Measurements from ENCODE around the genes ADCY7 and CYLD.

DNA sequence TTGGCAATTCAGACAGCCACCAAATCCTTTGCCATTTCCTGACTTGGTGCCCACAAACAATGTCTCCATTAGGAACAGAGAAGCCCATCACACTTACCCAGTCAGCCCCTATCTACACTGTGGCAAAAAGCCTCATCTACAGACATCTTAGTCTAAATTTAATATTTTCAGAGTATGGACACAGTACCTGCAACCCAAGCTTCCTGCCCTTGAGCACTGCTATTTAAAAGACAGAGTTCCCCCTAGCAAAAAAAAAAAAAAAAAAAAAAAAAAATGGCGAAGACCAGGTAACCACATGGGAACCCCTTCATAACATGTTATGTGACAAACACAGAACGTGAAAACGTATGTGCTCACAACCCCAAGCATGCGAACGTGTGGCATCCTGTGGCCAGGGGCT lies 129.3 kb downstream of the ZNF423 start:
- PRO-cap, 2 experiments = no peak in any of the 2 experiments

DNA sequence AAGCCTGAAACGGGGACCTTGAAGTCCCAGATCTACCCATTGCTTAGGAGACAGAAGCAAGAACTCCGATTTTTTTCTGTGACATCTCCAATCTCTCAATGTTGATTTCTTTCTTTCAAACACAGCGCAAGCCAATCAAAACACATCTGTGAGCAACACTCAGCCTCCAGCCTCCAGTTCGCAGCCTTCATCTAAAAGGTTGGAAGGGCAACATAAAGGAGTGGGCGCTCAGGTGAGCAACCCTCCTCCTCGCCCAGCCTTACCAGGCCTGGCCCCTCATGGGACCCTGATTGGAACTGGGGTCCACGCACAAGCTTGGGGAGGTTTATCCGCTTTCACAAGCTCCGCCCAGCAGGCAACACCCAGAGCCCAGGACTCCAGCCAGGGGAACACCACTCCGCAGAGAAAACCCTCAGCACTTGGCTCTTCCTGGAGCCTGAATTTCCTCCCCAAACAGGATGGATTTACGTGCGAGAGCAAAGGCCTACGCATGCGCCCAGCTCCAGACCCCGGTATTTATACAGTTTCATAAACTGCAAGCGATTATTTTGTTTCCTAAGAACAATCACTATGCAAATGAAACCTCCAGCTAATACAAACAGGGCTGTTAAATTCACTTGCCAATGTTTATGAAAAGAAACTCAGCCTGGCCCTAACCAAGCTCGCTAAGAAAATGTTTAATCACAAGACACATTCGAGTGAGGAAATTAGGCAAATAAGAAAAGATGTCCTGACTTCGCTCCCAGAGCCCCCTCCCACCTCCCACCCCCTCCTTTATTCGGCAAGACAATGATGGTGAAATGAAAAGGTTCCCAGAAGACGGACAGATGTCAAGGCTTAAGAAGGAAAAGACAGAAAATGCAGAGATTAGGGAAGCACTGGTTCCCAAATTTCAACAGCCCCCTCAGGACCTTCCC lies 22.8 kb downstream of the ZNF423 start:
- PRO-cap, 2 experiments = no peak in any of the 2 experiments

- PRO-cap, 2 experiments = no peak in any of the 2 experiments
Observed at GRCh38 chr16:49834189-49835176, 21.4 kb downstream of the ZNF423 start.

- PRO-cap, 2 experiments = peak in 2 of 2 experiments; most common minus-strand start chr16:49855537 (in 1)
Observed at GRCh38 chr16:49854979-49855990, 627 bp downstream of the ZNF423 start.

- PRO-cap, 2 experiments = no peak in any of the 2 experiments
Observed at GRCh38 chr16:49875741-49877027, 20.3 kb upstream of the ZNF423 start.

DNA sequence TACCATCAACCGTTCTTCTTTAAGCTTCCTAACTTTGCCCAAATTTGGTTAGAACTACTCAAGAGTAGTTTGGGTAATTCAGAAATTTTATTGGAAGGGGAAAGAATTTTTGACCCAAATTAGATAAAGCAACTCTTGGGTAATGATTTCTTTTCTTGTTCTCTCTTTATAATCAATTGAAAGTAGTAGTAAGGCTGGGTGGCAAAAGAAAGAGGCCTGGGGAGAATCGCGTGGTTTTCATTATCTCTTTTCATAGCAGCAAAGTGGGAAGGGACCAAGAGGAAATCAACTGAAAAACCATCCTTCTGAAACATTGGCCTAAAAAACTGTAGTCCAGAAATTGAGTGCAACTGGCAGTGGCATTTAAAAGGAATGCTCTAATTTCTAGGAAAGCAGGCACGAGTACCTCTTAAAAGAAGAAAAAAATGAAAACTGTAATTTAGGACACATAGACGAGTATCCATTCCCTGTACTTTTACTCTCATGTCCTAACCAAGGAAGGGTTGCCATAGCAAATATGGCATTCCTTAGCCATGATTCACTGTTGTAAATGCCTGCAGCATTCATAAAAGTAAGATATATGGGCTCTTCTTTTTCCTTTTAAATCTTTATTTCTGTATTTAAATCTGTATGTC lies 49.6 kb downstream of the TENT4B start:
- PRO-cap, 2 experiments = no peak in any of the 2 experiments

DNA sequence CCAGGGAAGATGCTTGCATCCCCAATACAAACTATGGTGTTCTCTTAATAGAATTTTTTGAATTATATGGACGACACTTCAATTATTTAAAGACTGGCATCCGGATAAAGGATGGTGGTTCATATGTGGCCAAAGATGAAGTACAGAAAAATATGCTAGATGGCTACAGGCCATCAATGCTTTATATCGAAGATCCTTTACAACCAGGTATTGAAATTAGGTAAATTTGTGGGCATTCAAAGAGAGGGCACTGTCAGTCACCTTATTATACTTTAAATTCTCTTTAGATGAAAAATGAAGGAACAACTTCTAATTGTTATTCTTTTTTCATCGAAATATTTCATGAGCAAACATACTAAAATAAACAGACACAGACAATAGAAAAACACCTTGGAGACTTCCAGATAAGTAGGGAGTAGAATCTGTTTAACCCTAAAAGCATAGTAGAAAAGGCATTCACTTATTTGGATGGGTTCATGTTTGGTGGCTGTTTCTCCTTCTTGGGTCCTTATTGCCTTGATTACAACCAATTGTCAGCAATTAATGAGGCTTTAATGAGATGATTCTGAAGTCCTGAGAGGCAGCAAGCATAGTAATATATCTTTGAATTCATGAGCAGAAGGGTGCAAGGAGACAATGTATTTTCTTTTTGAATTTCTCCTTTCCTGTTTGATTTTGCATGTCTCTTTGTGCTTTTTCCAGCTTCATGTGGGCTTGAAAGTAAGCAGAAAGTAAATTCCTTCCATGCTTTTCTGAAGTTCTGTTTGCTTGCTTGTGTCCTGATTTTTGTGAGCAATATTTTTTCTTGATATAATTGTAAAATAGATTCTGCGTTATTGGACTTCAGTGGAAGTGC lies 42.9 kb upstream of the ADCY7 start:
- PRO-cap, 2 experiments = no peak in any of the 2 experiments

GRCh38 chr16:50266250-50266756 lies at the start of gene ADCY7:
TSS of gene ADCY7 (plus strand) at chr16:50266551.
- PRO-cap, 2 experiments = peak in 2 of 2 experiments; most common plus-strand start chr16:50266557 (in 2); most common minus-strand start chr16:50266424 (in 2)

DNA sequence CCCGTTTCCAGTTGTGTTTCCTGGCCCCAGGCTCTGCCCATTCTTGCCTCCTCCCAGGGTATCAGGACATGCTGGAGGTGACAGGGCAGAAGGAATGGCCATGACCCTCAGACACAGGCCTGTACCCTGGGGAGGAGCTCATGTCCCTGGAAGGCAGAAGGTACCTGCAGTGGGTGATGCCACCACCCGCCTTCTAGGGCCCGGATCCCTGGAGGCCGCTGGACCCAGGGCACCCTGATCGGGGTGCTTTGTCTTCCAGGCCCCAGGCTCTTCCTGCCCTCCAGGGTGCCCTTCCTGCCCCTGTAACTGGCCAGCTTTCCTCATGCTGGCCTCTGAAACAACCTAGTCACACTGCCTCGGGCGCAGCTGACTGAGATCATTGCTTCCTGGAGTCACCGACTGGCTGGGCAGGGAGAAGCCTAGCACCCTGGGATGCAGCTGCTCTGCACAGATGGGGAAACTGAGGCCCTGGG lies 5.7 kb downstream of the ADCY7 start:
- PRO-cap, 2 experiments = no peak in any of the 2 experiments

GRCh38 chr16:50300623-50301143 lies 34.3 kb downstream of the ADCY7 start:
- PRO-cap, 2 experiments = no peak in any of the 2 experiments

DNA sequence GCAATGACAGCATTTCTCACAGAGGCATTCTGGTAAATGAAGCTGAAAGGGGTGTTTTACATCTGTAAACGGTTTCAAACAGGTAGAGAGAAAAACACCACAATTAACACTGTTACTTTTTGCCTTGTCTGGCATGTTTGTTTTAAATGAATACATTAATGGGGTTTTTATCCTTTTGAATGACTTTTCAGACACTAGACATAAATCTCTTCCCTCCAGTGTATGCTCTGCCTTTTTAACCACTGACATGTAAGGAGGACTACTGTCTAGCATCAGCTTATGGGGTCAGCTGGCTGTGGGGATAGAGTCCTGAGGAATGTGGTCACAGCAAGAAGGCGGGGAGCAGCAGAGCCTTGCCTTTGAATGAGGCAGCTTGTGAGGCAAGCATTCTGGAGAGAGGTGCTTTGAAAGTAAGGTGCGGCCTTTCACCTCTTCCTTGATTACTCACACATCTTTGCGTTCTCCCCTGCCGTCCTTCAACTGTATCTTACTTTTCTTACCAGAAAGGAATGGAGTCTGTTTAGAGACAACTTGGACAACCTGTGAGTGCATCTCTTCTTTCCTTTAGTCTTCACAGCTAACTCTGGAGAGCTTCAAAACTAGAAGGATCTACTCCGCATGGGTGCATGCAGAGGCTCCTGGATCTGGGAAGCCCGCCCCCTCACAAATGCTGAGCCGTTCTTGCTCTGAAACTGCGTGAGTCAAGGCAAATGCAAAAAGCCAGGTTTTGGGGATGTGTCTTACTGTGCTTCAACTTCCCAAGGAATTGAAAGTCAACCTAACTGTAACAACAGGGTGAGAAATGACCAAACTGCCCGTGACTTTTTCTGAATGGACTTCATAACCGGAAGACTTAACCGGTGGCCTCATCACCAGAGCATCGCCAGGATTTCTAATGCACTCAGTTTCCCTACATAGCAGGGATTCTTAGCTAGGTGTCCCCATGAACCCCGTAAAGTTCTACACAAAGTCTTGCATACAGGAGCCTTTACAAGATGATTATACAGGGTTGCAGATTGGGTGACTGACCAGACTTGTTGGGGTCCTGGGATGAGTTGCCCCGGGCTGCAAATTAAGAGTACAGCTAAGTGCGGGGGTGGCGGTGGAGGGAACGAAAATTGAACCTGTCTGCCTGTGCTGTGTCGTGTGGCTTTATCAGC lies 50.0 kb downstream of the ADCY7 start:
- PRO-cap, 2 experiments = no peak in any of the 2 experiments

DNA sequence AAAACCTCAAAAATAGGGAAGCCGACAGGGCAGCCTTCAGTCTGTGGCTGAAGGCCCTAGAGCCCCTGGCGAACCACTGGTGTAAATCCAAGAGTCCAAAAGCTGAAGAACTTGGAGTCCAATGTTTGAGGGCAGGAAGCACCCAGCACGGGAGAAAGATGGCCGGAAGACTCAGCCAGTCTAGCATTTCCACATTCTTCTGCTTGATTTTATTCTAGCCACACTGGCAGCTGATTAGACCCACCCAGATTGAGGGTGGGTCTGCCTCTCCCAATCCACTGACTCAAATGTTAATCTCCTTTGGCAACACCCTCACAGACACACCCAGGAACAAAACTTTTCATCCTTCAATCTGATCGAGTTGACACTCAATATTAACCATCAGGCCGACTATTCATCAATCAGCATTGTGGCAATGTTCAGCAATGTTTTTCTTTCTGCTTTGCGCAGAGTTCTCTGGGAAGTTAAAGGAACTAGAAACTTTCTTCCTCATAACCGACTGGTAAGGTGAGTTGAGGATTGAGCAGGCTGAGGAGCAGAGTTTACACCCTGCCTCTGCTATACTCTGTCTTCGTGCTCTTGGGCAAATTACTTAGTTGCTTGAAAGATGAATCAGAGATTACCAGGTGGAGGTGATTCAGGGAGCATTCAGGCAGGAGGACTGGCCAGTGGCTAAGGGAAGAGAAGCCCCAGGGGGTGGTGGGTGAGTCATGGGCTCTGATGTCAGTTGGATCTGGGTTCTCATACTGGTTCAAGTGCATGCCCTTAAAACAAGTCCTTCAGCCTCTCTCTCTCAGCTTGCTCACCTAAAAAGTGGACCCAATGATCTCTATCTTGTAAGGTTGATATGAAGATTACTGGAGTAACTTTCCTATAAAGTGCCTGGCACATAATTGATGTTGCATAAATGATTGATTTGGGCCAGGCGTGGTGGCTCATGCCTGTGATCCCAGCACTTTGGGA lies 28.2 kb upstream of the BRD7 start:
- PRO-cap, 2 experiments = no peak in any of the 2 experiments

GRCh38 chr16:50699678-50700163 lies 6.3 kb downstream of the NOD2 start:
- PRO-cap, 2 experiments = peak in 1 of 2 experiments; most common minus-strand start chr16:50699915 (in 1)

GRCh38 chr16:50705887-50706703 lies 12.7 kb downstream of the NOD2 start:
- PRO-cap, 2 experiments = no peak in any of the 2 experiments

GRCh38 chr16:50741987-50742266 lies at the start of gene CYLD:
TSS of gene CYLD (plus strand) at chr16:50742086.
- PRO-cap, 2 experiments = peak in 2 of 2 experiments; most common plus-strand start chr16:50742124 (in 1)

GRCh38 chr16:50745014-50745501 lies 3.2 kb downstream of the CYLD start:
- PRO-cap, 2 experiments = no peak in any of the 2 experiments

- PRO-cap, 2 experiments = no peak in any of the 2 experiments
Observed at GRCh38 chr16:50749550-50750177, 7.8 kb downstream of the CYLD start.

- PRO-cap, 2 experiments = no peak in any of the 2 experiments
Observed at GRCh38 chr16:50788431-50788648, 46.5 kb downstream of the CYLD start.

DNA sequence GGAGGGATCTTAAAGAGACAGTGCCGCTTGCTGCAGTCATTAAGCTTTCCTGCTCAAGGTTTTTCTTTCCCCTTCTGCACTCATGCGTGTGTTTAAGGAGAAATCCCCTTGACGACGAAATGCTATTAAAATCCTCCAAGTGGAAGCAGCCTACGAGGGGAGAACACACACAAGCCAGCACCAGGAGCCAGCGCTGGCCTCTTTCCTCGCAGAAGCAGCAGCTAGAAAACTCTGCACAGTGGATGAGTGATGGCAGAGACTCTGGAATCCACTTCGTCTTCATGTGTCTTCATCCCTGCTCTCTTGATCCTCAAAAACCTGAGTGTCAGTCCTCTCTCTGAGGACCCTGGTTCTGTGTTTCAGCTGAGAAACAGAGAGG lies 21.9 kb downstream of the SALL1 start:
- PRO-cap, 2 experiments = no peak in any of the 2 experiments

DNA sequence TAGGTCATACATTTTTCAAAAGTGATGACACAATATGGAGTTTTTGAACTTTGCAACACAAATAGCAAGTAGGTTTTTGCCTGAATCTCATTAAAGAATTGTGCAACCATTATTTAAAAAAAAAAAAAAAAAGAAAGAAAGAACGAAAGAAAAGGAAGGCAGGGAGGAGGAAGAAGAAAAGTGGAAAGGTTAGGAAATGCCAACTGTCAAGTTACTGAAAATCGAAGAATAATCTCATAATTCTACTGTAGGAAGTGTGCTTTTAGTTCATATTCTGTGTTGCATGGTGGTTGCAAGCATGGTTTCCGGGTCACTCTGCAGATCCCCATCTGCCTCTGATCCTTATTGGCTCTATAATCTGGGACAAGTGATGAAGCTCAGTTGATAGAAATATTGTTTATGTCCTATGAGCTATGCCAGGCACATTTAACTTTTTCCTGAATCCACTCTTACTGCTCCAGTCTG lies 252.0 kb upstream of the SALL1 start:
- PRO-cap, 2 experiments = no peak in any of the 2 experiments